Measurements from ENCODE around the genes BLOC1S1 and PYM1.

- RRBS: no CpG with 5 or more reads among the region's 3 CpGs
These were observed 10.2 kb upstream of the HOXC4 start for GRCh38 chr12:54043330-54043905.

DNA sequence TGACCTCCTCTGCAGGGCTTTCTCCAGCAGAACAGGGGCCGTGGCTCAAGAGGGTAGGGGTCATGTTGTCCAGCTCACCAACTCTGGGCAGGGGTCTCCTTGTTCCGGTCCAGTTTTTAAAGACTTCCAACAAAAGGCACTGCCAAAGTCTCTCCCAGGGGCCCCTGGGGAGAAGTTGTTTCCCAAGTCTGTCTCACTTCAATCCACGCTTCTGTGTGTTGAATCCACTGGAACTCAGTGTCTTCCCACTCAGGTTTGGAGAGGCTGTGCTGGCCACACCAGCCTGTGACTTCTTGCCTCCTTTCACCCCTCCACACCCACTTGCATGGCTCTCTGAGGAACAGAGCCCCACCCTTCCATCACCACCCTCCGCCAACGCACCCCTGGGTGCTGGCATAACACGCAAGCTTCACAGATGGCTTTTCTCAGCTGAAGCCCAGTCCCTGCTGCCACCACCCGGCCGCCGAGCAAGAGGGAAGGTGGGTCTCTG, 41.8 kb downstream of the SMUG1 start:
- RRBS: no CpG with 5 or more reads among the region's 9 CpGs

DNA sequence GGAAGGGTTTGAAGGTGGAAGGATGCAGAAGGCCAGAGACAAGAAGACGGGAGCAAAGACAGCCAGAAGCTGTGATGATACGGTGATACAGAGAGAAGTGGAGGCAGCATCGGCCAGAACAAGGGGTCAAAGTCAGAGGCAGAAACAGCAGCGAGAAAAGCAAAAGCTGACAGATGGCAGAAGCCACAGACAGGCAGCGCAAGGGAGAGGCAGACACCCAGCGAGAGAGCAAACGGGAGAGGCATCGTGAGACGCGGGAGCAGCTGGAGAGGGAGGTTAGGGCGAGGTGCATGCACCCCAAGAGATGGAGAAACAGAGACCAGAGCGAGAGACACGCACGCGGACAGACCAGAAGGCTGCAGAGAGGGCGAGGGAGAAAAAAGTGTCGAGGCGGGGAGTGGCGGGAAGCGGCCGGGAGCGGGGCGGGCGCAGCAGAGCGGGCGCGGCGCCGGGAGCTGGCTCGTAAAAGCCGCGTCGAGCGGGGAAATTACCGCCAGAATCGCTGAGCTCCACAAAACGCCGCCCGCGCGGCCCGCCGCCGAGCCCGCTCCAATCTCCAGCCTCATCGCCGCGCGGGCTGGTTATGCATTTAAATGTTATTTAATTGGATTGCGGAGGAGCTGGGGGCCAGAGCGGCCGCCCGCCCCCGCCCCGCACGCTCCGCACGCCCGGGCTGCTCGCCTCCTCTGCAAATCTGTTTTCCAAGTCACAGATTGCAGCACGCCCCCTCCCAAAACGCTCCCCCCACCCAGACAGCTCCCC, 15.6 kb downstream of the SMUG1 start:
- RRBS: 3% methylated on average over 9 of the region's 62 CpGs

GRCh38 chr12:54287294-54287917, 6.9 kb downstream of the HNRNPA1 start:
- RRBS: no CpG with 5 or more reads among the region's 8 CpGs

GRCh38 chr12:54292369-54293117, 8.3 kb downstream of the NFE2 start:
- RRBS: 88% methylated on average over 4 of the region's 34 CpGs

DNA sequence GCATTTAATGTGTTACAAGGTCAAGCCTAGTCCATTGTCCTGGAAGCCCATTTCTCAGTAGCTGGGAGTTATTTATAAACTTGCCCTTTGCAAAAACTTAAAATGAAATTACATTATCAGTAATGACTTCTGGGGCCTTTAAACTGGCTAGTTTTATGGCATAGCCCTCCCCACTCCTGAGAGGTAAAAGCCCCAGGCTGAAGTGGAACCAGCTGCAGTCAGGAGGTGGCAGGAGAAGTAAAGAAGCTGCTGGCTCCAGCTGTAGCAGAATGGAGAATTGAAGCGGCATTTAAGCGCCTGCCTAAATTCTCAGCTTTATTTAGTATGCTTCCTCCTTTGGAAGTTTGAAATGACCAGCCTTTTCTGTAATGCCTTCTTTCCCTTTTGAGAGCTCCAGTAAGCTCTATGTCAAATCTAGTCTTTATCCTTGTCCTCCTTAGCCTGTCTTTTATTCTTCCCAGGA, 12.5 kb downstream of the COPZ1 start:
- RRBS: no CpG with 5 or more reads among the region's 2 CpGs

- RRBS: no CpG with 5 or more reads among the region's 2 CpGs
These were observed 9.3 kb downstream of the ZNF385A start for GRCh38 chr12:54375174-54375605.

GRCh38 chr12:54386349-54386848, 1.9 kb upstream of the ZNF385A start:
- RRBS: no CpG with 5 or more reads among the region's 4 CpGs

- RRBS: no CpG with 5 or more reads among the region's 1 CpG
These were observed 16.2 kb upstream of the ZNF385A start for GRCh38 chr12:54400659-54401303.

- RRBS: 9% methylated on average over 2 of the region's 4 CpGs
These were observed 6.7 kb downstream of the ITGA5 start for GRCh38 chr12:54412350-54412765.

- RRBS: no CpG with 5 or more reads among the region's 4 CpGs
These were observed 1.1 kb upstream of the ITGA5 start for GRCh38 chr12:54420298-54420445.

- RRBS: no CpG with 5 or more reads among the region's 4 CpGs
These were observed 13.8 kb upstream of the ITGA5 start for GRCh38 chr12:54432857-54433195.

DNA sequence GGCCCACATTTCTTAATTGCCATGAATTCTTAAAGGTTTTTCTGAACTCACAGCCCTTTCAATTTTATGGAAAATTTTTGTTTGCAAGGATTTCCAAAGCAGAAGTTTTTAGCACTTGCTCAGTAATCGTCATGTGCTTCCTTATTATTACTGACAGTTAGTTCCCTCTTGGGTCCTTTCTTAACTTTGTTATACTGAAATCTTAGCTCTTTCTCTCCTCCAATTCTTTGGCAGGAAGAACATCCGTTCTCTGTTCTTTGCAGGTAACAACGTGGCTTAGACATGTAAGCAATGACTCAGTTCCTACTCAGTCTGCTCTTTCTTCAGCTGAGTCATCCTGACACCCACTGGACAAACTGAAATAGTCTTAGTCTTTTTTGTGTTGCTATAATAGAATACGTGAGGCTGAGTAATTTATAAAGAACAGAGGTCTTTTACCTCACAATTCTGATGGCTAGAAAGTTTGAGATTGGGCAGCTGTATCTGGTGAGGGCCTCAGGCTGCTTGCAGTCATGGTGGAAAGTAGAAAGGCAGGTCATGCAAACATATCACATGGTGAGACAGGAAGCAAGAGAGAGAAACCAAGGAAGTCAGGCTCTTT, 49.3 kb downstream of the TESPA1 start:
- RRBS: no CpG with 5 or more reads among the region's 4 CpGs

DNA sequence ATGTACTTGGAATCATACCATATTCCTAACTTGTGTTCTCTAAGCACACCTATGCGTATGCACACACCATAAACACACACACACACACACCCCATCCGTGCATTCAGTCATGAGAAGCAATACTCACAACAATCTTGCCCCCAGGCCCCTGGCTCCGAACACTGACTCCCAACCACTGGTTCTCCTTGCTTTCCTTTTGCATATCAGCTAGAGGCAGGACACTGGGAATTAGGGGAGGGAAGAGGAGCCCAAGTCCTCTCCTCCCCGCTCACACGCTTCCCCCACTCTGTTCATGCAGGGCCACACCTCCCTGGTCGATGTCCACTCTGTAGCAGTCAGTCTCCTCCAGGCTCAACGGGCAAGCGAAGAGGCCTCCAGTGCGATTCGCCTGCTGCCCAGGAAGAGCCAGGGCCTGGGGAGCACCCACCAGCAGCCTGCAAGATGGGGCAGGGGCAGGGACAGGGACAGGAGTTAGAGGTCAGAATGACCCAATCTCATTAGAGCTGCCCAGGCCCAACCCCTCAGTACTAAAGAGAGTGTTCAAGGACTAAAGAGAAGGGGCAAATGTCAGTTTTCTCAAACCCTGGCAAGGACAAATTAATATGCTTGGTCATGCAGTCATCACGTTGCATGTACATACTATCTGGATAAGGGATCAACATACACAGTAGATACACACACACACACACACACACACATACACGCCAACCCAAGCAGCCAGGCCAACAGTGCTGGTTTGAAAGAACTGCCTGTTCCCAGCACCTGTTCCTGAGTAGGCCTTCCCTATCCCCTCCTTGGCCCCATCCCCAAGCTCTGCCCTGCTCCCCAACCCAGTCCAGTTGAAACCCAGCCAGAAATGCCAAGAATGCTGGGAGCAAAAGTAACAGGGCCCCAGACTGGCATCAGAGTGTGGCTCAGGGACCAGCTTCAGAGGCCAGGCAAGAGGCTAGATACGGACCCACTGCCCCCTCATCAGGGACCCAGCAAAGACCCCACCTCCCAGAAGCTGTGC, 4.7 kb downstream of the ITGA7 start:
- RRBS: no CpG with 5 or more reads among the region's 13 CpGs

GRCh38 chr12:55715711-55716833, at the start of gene BLOC1S1:
Gene BLOC1S1 (plus strand): TSS chr12:55716046.
- RRBS: 2% methylated on average over 16 of the region's 55 CpGs

DNA sequence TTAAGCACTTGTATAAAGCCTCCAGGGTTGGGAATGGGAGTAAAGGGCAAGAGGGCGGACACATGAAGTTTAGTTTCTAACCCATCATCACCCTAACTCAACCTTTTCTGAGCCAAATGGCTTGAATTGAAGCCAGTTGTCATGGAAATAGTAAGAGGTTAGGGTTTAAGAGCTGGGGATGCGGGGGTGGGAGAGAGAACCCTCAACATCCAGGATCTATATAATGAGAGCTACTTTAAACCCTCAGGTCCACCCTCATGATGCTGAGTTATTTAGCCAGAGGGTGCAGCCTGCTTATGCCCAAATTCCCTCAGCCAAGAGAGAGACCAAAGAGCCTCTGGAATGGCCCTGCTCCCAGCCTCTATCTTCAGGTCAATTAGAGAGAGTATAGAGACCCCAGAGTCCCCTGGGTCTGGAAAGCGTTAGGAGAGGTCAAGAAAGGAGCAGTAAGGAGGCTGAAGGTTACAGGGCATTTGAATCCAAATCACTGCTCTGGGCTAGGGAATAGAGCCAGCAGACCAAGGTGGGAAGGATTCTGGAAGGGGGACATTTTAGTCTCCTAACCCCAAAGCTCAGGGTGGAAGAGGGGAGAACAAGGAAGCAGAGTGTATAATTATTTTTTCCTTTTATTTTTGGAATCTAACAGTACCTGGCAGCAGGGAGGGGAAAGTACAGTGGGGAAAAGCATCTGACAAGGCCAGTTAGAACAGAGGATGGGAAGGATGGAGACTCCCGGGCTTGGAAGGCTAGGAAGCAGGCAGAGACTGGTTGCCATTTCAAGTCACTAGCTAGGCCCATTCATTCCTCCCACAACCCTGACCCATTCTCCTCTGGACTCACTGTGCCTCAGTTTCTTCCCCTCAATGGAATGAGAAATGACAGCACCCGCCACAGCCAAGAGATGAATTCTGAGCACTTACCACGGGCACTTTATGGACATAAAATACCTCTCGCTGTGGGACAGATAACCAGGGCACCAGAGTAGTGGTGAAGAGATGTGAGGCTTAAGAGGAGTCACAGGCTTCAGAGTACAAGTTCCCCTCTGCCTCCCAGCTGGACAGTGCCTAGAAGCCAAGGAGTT, 8.0 kb downstream of the GDF11 start:
- RRBS: no CpG with 5 or more reads among the region's 7 CpGs

DNA sequence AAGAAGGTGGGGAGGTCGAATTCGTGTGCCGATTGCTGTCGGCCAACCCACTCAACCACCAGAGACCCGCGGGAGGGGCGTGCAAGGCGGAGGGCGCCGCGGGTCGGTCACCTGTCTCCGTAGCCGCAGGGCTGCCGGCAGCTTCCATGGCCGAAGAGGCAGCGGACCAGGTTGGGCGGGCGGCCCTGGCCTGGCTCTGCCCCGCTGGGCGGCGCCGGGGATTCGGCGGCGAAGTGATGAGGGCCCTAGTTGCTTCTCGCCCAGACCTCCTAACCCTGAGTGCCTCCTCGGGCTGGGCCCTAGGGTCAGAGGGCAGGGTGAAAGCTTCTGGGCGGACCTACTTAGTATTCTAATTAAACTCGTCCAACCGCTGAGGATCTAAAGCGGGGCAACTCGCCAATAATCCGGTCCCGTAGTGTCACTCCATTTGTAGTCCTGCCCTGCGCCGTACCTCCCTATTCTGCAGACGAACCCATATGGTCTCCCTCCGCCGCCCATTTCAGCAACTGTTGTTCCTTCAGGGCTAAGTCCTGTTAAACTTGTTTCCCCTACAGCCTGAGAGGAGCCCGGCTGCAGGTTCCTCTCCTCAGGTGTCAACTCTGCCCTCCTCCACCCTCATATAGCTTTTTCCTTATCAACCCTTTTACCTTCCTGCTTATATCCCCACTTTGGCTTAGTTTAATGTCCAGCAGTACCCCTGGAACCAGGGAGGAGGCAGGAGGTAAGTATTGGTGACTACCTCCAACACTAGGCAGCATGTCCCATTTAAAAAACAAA, at the start of gene PYM1:
TSS of gene PYM1 (minus strand) at position 281 of the 777 bp plus-strand sequence.
- RRBS: under 1% methylated on average over 7 of the region's 41 CpGs

DNA sequence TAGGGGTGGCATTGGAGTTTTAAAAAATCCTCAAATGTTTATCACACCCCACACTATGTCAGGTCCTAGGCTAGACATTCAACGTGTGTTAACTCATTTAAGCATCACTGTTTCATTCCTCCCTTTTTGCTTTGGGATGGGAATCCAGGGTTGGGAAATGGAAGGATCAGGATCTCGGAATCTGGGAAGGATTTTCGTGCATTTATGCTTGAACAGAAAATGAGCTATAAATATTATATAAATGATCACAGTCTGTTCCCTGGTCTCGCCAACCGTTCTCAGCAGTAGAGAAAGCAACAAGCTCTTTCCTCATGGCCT, 9.5 kb downstream of the PMEL start:
- RRBS: no CpG with 5 or more reads among the region's 5 CpGs

DNA sequence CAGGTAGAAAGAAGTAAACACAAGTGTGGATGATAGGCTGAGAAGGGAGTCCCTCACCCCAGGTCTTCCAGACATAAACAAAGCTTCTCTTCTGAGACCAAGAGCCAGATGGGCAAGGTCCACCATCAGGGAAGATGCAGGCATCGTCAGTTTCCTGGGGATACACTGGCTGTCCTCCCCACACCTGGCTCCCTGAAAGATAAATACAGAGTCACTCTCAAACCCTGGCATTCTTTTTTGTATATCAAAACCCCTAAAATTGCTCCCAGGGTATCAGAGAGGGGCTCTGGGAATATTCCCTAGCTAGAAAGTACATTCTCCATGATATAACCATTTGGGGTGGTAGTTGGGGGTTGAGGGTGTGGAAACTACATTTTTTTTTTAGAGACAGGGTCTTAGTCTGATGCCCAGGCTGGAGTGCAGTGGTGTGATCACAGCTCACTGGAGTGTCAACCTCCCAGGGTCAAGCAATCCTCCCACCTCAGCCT, 7.4 kb downstream of the PMEL start:
- RRBS: no CpG with 5 or more reads among the region's 1 CpG

Data from mononuclear cell (primary cell).